ENCODE measurements around a stretch of chr6.

DNA sequence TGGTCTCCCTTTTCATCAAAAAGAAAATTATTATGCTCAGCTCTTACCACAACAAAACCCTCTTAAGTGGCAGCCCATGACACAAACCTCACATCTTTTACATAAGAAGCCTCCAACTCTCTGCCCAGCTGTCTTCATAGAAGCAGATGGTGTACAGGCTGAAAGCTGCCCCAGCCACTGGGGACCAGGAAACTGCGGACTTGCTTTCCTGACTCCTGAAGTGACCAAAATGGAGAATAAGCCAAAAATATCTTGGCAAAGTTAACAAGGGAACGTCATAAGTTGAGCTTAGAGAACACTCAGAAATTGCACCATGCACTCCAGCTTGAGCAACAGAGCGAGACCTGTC is 160.4 kb upstream of the CDYL start:
- PRO-cap, 2 experiments = no peak in any of the 2 experiments

DNA sequence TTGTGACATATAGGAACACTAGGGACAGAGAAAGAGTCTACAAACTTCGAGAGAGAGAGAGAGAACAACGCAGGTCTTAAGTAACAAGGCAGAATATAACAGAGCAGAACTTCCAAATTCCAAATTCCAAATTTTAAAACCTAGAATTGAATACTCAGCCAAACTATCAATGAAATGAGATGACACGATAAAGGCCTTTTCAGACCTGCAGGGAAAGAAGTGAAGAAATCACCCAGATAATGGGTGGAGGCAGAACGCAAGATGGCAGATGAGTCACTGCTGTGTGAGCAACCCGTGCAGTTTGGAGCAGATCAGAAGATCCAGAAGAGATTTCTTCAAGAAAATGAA is 88.3 kb upstream of the CDYL start:
- PRO-cap, 2 experiments = no peak in any of the 2 experiments

DNA sequence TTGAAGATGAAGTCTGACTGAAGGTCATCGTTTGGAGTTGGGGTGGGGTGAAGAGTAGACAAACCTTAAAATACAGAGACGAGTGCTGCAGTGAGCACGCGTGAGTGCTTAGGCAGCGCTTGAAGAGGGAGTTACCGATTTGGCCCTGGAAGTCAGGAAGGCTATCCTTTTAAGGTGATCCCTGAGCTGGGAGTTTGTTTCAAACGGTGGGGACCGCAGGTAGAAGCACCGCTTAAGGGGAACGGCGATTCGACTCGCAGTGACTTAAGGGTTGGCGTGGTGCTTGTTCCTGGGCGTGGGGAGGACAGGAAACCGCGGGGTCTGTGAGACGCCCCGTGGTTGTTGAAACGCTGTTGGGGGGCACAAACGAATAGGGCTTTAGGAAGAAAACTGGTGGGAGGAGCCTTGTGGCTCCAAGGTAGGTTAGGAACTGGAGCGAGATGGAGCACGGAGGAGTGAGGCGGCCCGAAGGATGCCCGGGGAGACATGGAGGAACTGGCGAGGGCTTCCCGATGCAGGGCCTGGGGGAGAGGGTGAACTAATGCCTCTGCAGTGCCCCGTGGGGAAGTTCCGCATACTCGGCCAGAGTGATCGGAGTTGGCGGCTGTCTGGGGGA is 1.4 kb upstream of the CDYL start:
- PRO-cap, 2 experiments = no peak in any of the 2 experiments

DNA sequence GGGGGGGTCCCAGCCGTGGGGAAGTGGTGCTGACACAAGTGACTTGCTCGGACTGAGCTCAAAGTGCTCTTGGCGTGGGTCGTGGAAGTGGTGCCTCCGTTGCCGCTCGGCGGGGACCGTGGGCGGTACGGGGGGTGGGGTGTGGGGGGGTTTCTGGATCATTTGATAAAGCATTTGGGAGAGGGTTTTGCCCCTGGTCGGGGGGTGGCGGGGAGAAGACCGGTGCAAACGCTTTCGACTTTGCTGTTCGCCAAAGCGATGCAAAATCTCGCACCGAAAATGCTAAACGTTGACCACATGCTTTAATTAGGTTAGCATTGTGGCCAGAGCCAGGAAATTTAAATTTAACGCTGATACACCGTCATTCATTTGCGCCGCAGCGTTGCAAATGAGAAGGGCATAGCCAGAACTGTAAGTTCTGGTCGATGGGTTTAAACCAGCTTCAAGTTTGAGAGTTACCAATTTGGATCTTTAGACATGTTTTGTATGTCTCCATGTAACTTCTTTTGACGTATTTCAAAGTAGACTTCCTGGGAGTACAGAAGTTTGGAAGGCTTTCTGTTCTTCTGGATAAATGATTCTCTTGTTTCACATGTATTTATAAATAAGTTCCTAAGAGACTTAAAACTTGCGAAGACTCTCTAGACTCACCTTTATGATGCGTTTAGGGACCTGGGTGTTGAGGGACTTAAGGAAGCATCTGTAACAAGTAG is 980 bp downstream of the CDYL start:
- PRO-cap, 2 experiments = no peak in any of the 2 experiments

DNA sequence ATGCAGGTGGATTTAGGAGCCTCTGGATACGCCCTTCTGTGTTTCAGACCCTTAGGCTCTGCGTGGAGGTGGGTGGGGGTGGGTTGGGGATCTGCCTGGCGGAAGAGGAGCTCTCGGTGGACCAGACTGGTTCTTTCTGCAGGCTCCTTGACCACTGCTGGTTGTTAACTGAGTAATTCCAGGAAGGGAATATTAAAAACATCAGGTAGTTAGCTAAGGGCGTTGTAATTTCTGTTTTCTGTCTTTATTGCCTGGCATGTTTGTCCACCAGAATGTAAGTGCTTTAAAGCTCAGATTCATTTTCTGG is 5.7 kb downstream of the CDYL start:
- PRO-cap, 2 experiments = no peak in any of the 2 experiments

DNA sequence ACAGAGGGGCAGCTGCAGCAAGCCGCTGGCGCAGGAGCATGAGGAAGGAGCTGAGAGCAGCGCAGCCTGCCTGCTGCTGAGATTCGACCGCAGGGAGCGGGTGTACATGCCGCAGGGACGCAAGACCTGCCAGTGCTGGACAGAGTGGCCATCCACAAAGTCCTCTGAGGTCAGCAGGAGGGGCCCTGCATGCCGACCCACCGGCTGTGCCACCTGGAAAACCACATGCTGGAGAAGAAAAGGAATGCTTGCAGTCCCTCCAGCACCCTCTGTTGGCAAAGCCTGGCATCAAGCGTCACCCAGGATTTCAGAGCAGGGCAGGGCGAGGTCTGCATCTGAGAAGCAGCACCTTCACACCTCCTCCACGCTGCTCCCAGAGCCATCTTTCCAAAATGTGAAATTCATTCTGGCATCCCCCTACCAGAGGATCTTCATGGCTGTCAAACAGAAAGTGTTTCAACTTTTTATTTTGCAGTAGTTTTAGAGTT is 29.8 kb downstream of the CDYL start:
- PRO-cap, 2 experiments = no peak in any of the 2 experiments

GRCh38 chr6:5086269-5086898 is 1.2 kb downstream of the PPP1R3G start:
- PRO-cap, 2 experiments = no peak in any of the 2 experiments

- PRO-cap, 2 experiments = no peak in any of the 2 experiments
Measured at GRCh38 chr6:5121204-5122012, 36.3 kb downstream of the PPP1R3G start.

DNA sequence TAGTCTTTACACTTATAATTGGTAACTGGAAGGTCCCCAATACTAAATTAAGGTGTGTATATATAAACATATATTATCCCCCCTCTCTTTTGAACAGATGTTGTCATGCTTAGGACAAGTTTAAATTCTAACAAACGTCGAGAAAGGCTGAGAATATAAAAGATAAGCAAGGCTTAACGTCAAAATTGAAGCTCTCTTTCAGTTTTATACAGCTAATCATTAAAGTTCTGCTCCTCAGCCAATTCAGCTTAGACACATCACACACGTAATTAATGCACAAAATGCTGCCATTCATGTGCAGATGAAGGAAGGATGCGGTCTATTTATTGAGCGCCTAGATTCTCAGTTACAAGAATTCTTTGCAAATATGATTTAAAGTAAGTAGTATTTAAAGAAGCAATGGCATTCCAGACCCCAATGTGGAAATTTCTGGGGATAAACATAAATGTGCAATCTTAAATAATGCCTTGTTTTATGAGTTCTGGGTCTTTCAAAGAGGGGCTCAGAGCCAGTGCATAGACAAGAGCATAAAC is 86.0 kb downstream of the LYRM4 start:
- PRO-cap, 2 experiments = no peak in any of the 2 experiments

- PRO-cap, 2 experiments = no peak in any of the 2 experiments
Measured at GRCh38 chr6:5175625-5176043, 85.1 kb downstream of the LYRM4 start.

GRCh38 chr6:5287206-5288198 is 26.2 kb downstream of the FARS2 start:
- PRO-cap, 2 experiments = no peak in any of the 2 experiments

DNA sequence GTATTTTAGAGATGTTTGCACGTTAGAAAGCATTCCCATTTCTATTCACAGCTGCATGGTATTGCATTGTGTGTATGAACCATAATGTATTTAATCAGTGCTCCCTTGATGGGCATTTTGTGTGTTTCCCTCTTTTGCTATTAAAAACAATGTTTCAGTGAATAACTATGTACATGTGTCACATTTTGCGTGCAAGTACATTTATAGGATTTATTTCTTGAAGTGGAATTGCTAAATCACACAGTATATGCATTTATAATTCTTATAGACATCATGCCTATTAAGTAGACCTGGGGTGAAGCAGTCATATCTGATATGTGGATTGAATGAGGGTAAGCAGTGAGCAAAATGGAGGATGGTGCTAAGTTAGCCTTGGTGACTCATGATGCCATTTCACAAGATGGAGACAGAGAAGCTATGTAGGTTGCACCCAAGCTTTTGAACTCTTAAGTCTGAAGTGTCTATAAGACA is 187.2 kb downstream of the FARS2 start:
- PRO-cap, 2 experiments = no peak in any of the 2 experiments

- PRO-cap, 2 experiments = no peak in any of the 2 experiments
Measured at GRCh38 chr6:5645631-5645946, 361.1 kb downstream of the NRN1 start.

GRCh38 chr6:5831311-5832192 is 175.2 kb downstream of the NRN1 start:
- PRO-cap, 2 experiments = no peak in any of the 2 experiments

DNA sequence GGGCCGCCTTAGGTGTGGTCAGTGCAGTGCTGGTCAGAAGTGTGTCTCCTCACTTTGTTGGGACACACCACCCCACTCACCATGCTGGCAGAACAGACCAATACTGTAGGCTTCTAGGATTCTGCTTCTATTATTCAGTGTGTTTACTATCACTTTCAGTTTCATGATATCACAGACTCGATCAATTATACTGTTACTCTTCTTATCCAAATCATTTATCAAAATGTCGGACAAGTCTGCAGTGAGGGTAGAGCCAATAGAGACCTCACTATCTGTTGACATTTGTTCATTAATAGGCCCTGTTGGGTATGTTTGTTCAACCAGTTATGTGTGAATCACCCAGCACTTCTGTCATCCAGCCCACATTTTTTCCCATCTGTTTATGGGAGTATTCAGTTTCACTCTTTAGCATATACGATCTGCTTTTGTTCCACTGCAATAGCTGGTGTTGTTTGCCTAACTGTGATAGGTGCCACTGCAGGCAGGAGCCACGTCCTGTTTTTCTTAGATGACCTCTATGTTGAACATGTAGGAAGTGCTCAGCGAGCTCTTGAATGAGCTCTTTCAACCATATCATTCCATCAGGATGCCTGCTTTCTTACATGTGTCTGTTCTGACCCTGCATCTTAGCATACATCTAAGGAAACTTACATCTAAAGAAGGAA is 140.1 kb downstream of the NRN1 start:
- PRO-cap, 2 experiments = no peak in any of the 2 experiments

DNA sequence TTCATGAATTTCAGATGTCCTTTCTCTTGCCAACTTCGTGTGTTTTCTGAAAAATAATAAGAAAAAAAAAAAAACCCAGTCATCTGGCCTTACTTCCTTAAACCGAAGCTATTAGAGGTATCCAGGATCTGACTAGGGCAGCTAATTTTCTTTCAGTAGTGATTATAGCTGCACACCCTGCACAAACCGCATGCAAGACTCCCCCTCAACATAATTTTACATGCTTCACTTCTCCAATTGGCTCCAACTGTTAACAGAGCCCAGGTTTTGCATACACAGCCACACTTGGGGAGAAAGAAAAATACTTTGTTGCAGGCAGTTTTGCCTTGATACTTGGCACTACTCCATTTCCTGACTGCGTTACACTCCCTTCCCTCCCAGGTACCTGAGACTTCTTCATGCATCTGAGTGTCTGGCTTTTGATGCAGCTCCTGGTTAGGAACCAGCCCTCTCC is 11.8 kb upstream of the F13A1 start:
- PRO-cap, 2 experiments = no peak in any of the 2 experiments

DNA sequence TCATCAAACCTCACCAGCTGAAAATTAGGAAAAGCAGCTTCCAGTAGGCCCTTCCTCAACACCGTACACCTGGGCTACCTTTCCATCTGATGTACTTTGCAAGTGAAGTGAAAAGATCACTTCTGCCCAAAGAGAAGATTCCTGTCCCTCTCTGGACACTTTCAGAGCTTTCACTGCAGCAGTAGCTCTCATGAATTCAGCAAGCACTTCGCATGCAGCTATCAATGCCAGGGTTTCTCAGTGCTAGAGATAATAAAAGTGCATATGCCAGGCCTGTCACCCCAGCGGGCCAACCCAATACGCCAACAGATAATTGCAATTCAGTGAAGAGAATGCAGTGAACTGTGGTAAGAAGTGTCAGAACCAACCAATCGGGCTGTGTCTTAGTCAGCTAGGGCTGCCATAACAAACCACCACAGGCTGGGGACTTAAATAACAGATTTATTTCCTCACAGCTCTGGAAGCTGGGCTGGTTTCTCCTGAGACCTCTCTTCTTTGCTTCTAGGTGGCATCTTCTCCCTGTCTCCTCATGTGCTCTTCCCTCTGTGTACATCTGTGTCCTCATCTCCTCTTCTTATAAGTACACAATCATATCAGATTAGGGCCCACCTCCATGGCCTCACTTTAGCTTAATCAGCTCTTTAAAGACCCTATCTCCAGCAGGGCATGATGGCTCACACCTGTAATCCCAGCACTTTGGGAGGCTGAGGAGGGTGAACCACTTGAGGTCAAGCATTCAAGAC is 833 bp downstream of the LY86 start:
- PRO-cap, 2 experiments = no peak in any of the 2 experiments

- PRO-cap, 2 experiments = no peak in any of the 2 experiments
Measured at GRCh38 chr6:6590674-6590873, 2.1 kb downstream of the LY86 start.

- PRO-cap, 2 experiments = no peak in any of the 2 experiments
Measured at GRCh38 chr6:6599421-6599922, 11.0 kb downstream of the LY86 start.

DNA sequence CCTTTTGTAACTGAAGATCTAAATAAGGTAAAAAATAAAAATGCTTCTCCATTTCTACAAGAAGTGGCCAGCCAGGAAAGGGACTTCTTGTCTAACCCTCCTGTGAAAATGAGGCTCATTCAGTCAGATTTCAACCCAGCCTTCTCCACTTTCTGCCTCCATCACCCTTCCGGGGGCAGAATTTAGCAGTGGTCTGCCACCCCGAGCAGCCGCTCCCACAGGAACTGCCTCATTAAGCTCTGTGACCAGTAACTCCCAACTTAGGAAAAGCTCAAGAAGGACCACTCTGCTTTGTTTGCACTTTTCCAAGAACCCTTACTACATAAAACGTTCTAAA is 135.0 kb downstream of the LY86 start:
- PRO-cap, 2 experiments = no peak in any of the 2 experiments